Smooth muscle cell (in vitro differentiated cells): ENCODE data around the genes WNT9A, OBSCN, H3-4 and H2AC25.

DNA sequence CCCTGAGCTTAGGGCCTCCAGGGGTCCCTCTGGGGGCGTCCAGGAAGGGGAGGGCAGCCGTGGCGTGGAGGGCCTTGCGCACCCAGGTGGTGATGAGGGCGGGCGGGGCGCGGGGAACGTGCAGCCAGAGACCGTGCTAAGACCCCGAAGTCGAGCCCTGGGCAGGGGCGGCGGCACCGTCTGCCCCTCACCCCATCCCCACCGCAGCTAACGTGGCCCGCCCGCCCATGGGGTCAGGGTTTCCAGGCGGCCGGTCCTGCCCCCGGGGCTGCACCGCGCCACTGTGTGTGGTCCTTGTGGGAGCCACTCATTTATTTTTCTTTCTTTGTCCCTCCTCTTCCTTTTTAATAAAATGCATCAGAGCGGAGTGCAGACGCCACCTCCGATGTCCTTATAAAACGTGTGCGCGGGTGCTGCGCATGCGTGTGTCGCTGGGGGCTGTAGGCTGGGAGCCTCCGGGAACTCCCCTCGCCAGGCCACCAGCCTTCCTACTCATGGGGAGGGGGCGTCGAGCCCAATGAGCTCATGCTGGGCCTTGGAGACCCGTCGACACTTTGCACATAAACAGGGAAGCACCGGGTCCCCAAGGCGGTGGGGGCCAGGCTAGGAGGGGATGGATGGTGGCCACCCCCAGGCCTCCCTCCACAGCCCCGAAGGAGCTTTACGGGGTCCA is 60.0 kb downstream of the WNT9A start:
- RAMPAGE, long total RNA = no peak

- RAMPAGE, long total RNA = no peak
These were observed 13.1 kb downstream of the WNT9A start for GRCh38 chr1:227934421-227935206.

DNA sequence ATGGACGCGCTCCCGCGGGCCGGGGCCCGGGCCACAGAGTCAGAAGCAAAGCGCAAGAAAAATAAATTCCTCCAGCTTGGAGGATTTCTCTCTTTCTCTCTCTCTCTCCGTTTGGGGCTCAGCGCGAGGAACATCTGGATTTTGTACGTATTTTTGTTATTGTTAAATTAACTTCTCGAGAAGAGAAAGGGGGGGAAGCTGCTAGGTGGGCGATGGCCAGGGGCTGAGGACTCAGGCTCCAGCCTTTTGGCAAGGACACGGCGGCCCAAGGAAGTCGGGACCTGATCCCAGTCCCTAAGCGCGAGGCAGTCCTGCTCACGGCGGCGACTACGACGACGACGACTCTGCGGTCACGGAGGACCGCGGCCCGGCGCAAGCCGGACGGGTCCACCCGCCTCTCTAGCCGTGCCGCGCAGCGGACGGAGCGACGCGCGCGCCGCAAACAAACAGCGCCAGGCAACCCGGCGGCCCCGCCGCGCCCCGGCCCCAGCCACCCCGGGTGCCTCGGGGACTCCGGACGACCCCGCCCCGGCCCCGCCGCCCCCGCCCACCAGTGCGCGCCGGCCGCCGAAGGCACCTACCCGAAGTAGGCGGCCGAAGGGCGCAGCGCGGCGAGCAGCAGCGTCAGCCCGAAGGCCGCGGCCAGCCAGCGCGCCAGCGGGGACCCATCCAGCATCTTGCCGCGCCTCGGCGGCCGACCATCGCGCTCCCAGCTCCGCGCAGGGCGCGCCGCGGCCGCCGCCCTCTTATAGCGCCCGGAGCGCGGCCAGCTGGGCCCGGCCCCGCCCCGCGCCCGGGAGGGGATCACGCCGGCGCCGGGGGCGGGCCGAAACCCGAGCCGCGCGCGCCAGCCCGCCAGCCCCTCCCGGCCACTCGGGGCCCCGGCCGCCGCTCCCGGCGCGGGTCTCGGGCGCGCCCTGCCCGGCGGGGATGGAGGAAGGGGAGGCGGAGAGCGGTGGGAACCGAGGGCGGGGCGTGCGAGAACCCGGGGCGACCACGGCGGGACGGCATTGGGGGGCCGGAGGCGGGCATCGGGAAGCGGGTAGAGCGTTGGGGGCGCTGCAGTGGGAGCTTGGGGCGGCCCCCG is at the start of gene WNT9A:
Gene WNT9A, minus strand, starts transcription at position 721 of the 1,087 bp plus-strand sequence.
- RAMPAGE, long total RNA = no peak

DNA sequence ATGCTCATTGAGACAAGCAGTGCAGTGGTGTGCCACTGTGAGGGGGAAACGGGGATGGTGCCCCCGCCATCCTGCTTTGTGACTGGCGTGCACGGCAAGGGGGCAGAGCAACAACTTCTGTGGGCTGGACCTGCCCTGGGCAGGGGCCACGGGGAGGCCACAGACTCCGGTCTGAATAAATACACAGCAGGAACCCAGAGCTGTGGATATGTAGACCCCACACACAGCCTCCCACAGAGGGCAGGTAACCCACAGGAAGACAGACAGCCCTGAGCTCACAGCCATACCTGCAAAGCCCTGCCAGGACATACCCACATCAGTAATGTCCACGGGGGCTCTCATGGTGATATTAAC is 5.1 kb upstream of the WNT3A start:
- RAMPAGE, long total RNA = no peak

DNA sequence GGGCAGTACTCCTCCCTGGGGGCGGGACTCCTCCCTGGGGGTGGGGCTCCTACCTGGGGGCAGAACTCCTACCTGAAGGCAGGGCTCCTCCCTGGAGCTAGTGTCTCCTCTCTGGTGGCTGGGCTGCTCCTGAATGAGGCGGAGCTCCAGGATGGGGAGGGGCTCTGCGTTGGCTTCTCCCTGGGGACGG is 23.1 kb upstream of the ARF1 start:
- RAMPAGE, long total RNA = no peak

GRCh38 chr1:228087145-228087816 is 4.8 kb downstream of the ARF1 start:
- RAMPAGE, long total RNA = no peak

DNA sequence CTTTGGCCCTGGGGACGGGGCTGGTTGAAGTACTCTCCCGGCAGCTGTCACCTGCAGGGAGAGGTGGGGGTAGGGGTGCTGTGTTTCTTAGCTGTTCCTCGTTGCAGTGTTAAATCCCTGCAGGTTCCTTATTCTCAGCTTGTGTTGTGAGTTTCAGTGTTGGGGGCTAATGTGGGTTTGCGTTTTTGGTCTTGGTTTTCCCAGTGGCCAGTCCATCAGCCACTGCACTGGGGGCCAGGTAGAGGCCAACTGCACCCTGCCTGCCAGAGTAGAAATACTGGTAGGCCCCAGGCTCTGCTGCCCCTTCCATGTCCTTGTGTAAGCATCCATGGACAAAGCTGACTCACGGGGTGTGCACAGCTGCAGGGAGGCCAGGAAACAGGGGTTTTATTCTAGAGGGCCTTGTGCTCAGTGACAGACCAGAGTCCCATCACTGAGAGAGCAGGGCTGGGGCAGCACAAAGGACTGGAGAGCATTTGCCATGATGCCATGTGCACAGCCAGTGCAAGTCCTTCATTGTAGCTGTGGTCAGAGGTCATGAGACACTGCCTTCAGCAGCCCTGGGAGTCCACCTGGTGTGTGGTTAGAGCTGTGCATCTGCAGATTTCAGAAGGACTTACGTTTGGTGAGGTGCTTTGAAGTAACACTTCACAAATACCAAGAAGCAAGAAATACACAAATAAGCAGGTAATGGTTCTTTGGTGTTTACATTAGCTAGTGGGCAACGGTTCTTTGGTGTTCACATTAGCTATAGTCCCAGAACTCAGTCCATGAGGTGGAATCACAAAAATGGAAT is 8.1 kb downstream of the ARF1 start:
- RAMPAGE, long total RNA = no peak

- RAMPAGE, long total RNA = no peak
These were observed 1.0 kb downstream of the C1orf35 start for GRCh38 chr1:228101961-228102612.

DNA sequence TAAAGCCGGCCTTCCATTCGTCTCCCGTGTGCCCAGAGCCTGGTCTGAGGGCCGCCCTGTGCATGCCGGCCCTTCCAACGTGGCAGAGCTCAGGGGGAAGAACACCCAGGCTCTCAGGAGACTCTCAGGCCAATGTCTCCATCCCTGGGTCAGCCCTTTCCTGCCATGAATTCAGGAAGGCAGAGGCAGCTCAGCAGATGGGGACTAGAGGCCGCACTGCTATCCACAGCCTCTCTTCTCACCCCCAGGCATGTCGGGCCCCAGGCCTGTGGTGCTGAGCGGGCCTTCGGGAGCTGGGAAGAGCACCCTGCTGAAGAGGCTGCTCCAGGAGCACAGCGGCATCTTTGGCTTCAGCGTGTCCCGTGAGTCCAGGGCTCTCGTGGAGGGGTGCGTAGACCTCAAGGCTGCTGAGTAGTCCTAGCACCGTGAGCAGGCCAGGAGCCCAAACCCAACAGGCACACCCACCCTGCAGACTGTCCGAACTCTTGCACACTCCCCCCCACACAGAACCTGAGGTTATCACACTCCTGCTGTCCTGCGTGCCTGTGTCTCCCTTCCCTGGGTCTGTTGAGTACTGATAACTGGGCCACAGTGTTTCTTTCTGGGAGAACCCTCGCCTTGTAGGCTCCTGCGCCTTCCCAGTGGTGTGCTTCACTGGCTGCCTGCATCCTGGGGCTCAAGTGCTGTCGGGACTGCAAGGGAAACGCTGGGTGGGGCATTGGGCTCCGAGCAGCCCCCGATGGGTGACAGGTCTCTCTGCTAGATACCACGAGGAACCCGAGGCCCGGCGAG is 4.3 kb upstream of the GJC2 start:
- RAMPAGE, long total RNA = no peak

DNA sequence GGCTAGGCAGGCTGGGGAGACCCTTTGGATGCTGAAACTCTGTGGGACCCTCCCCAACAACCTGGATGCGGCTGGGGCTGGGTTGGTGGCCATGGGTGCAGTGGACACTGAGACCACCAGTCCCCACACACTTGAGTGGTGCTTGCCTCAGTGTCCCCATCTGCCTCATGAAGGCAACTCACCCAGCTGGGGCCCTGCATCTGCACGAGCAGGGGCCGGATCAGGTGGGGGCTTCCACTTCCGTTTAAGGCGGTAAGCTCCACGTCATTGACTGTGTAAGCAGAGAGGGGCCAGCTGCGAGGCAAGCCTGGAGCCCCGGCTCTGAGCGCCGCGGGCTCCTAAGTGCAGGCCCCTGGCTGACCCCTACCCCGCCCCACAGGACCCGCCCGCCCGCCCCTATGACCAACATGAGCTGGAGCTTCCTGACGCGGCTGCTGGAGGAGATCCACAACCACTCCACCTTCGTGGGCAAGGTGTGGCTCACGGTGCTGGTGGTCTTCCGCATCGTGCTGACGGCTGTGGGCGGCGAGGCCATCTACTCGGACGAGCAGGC is 7.7 kb downstream of the GJC2 start:
- RAMPAGE, long total RNA = no peak

- RAMPAGE, long total RNA = no peak
These were observed at the start of gene OBSCN for GRCh38 chr1:228207538-228208337. TSS of gene OBSCN (plus strand) at chr1:228208044.

DNA sequence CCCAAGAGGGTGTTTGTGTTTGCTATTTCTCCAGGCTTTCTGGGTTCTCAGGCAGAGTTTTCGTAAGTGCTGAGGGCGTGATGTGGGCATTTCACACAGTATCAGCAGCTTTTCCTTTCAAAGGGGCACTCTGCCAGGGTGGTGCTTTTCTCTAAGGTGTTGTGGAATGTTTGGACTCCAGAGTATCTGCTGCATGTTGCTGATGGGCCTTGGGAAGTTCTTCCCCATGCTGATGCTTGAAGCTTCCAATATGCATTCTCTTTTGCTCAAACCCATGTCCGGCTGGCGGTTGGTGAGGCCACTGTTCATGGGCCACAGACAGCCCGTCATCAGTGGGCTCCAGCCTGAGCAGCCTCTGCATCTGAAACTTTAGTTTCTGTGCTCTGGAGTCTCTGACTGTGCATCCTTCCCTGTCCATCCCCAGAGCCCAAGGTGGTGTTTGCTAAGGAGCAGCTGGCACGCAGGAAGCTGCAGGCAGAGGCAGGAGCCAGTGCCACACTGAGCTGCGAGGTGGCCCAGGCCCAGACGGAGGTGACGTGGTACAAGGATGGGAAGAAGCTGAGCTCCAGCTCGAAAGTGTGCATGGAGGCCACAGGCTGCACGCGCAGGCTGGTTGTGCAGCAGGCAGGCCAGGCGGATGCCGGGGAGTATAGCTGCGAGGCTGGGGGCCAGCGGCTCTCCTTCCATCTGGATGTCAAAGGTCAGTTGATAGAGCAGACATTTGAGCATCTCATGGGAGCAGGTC is 16.4 kb downstream of the OBSCN start:
- RAMPAGE, long total RNA = no peak

DNA sequence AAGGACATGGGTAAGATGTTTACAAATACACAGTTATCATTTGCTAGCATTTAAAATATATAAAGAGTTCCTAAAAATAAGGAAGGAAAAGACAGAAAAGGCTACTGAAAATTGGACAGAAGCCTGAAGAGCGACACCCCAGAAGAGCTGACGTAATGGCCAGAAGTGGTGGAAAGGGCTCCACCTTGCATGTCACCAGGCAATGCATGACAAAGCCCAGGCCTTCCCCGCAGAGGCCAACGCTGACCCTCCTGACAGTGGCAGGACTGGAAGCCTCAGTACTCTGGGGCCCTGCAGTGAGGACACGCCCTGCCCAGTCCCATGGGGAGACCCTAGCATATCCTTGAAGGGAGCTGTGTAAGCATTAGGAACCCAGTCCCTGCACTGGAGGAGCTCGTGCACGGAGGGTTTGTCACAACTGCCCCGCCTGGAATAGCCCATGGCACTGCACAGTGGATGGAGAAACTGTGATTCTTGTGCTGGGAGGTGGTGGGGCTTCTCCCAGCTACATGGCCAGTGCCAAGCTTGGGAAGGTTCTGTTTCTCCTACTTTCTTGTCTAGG is 60.1 kb downstream of the OBSCN start:
- RAMPAGE, long total RNA = no peak

DNA sequence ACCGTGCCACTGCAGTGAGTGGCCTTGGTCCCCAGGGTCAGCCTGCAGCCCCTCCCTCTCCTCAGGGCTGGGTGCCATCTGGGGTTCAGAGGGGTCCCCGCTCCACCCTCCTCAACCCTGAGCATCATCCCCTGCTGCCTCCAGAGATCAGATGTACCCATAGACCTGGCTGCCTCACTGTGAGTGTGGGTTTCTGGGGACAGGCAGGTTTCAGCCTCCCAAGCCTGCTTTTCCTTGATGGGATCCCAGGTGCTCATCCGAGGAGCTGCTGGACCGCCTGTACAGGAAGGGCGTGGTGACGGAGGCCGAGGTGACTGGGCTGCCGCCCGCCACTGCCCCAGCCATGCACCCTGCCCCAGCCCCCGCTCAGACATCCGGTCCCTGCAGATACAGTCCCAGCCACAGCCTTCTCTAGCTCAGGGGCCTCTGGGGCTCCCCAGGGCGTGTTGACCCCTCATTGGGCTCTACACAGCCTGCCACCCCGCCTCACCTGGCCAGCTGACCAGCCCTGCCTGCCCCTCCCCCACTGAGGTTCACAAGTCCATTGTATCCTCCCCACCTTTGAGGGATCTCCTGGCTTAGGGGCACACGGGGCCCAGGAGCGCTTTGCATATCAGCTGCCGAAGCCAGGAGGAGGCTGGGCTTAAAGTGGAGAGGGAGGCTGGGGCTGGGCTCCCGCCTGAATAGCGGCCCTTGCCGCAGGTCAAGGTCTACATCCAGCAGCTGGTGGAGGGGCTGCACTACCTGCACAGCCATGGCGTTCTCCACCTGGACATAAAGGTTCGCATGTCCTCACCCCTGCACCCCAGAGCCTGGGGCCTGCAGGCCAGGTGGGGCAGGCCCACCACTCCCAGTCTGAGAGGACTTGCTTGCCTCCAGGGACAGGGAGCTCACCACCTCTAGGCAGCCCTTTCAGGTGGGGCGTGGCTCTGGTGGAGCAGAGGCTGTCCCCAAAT is 38.7 kb downstream of the TRIM11 start:
- RAMPAGE, long total RNA = no peak

GRCh38 chr1:228368859-228369517 is 37.6 kb downstream of the TRIM11 start:
- RAMPAGE, long total RNA = no peak

DNA sequence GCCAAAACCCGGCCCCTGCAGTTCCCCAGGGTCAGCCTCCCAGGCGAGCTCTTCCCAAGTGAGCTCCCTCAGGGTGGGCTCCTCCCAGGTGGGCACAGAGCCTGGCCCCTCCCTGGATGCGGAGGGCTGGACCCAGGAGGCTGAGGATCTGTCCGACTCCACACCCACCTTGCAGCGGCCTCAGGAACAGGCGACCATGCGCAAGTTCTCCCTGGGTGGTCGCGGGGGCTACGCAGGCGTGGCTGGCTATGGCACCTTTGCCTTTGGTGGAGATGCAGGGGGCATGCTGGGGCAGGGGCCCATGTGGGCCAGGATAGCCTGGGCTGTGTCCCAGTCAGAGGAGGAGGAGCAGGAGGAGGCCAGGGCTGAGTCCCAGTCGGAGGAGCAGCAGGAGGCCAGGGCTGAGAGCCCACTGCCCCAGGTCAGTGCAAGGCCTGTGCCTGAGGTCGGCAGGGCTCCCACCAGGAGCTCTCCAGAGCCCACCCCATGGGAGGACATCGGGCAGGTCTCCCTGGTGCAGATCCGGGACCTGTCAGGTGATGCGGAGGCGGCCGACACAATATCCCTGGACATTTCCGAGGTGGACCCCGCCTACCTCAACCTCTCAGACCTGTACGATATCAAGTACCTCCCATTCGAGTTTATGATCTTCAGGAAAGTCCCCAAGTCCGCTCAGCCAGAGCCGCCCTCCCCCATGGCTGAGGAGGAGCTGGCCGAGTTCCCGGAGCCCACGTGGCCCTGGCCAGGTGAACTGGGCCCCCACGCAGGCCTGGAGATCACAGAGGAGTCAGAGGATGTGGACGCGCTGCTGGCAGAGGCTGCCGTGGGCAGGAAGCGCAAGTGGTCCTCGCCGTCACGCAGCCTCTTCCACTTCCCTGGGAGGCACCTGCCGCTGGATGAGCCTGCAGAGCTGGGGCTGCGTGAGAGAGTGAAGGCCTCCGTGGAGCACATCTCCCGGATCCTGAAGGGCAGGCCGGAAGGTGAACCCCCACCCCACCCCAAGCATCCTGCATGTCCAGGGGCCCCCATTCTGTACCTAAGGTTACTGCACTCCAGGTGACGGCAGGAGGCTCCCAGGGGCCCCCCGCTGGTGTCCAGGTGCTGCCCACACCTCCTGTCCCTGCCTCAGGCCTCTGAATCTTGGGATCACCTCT is 34.2 kb downstream of the TRIM11 start:
- RAMPAGE, long total RNA = no peak

GRCh38 chr1:228379204-228379586 is 27.4 kb downstream of the TRIM11 start:
- RAMPAGE, long total RNA = no peak

DNA sequence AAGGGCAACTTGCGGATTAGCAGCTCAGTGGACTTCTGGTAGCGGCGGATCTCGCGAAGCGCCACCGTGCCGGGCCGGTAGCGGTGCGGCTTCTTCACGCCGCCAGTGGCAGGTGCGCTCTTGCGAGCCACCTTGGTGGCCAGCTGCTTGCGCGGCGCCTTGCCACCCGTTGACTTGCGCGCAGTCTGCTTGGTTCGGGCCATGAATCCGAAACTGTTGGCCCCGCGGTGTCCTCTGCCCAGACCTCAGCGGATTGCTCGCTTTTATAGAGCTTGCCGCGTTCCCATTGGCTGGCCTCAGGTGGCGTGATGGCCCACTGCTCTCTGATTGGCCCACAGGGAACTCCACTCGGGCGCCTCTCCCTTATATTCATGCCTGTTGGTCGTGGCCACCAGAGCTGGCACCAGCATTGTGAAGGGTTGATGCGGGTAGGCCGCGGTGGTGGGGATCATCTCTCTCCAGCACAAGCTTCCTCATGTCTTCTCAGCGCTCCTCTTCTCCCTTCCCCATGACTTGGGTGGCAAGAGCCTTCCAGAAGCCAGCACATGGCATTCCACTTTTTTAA is at the start of gene H3-4:
Gene H3-4, minus strand, starts transcription at position 238 of the 565 bp plus-strand sequence.
- RAMPAGE, long total RNA = no peak

DNA sequence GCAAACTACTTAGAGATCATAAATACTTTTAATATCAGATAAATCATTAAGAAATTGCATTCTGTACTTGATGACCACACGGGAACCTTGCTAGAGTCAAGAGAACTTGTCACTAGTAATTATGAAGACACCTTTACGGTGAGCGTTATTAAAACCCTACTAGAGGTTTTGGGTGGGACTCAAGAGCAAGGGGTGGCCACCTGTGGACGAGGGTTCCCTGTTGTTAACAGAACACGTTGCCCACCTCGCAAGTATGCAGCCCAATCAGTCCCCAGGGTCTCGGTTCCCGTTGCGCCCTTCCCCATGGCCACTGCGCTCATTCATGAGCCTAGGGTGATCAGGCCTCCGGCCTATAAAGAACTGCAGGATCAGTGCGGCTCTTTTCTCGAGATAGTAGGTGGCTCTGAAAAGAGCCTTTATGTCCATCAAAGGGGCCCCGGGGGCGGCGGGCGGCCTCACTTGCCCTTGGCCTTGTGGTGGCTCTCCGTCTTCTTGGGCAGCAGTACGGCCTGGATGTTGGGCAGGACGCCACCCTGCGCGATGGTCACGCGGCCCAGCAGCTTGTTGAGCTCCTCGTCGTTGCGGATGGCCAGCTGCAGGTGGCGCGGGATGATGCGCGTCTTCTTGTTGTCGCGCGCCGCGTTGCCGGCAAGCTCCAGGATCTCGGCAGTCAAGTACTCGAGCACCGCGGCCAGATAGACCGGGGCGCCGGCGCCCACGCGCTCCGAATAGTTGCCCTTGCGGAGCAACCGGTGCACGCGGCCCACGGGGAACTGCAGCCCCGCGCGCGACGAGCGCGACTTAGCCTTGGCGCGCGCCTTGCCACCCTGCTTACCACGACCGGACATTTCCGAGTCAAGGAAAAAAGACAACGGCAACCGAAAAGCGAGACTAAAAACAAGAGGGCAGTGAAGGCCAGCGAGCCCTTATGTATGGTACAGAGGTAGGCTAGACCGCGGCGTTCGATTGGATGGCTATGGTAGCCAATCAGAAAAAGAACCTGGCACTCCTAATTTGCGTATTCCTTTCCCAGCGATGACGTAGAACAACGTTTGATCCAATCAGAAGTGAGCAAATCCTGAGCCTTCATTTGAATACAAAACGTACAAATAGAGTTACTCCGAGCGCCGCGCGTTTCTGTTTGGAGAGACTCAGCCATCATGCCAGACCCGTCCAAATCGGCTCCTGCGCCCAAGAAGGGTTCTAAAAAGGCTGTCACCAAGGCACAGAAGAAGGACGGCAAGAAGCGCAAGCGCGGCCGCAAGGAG is at the start of gene H2AC25:
Gene H2AC25, minus strand, starts transcription at position 904 of the 1,268 bp plus-strand sequence.
- RAMPAGE, long total RNA = no peak

GRCh38 chr1:228459164-228459726 is 1.3 kb downstream of the H2BC26 start:
- RAMPAGE, long total RNA = no peak